ENCODE measurements around a stretch of chr2.

GRCh38 chr2:45715812-45716665, 64.6 kb downstream of the PRKCE start:
- PRO-cap: no peak
- RAMPAGE, long total RNA: no peak

- PRO-cap: no peak
- RAMPAGE, long total RNA: no peak
These were observed 182.3 kb downstream of the PRKCE start for GRCh38 chr2:45833651-45834345.

- PRO-cap: no peak
- RAMPAGE, long total RNA: no peak
These were observed 305.0 kb upstream of the EPAS1 start for GRCh38 chr2:45992022-45992875.

- PRO-cap: no peak
- RAMPAGE, long total RNA: no peak
These were observed 199.5 kb upstream of the EPAS1 start for GRCh38 chr2:46097583-46098288.

- PRO-cap: no peak
- RAMPAGE, long total RNA: no peak
These were observed 177.7 kb upstream of the EPAS1 start for GRCh38 chr2:46119436-46119910.

- PRO-cap: bidirectional peak, plus-strand start at chr2:46256845, minus-strand start at chr2:46256745
- RAMPAGE, long total RNA: no peak
These were observed 40.6 kb upstream of the EPAS1 start for GRCh38 chr2:46256450-46257239.

GRCh38 chr2:46351319-46352517, 54.5 kb downstream of the EPAS1 start:
- PRO-cap: bidirectional peak, plus-strand start at chr2:46351765, minus-strand start at chr2:46351518; bidirectional peak, plus-strand start at chr2:46352039, minus-strand start at chr2:46351865
- RAMPAGE, long total RNA: no peak

GRCh38 chr2:46382863-46383186, 85.6 kb downstream of the EPAS1 start:
- PRO-cap: no peak
- RAMPAGE, long total RNA: no peak

- PRO-cap: no peak
- RAMPAGE, long total RNA: no peak
These were observed 5.7 kb upstream of the ATP6V1E2 start for GRCh38 chr2:46547680-46548802.

DNA sequence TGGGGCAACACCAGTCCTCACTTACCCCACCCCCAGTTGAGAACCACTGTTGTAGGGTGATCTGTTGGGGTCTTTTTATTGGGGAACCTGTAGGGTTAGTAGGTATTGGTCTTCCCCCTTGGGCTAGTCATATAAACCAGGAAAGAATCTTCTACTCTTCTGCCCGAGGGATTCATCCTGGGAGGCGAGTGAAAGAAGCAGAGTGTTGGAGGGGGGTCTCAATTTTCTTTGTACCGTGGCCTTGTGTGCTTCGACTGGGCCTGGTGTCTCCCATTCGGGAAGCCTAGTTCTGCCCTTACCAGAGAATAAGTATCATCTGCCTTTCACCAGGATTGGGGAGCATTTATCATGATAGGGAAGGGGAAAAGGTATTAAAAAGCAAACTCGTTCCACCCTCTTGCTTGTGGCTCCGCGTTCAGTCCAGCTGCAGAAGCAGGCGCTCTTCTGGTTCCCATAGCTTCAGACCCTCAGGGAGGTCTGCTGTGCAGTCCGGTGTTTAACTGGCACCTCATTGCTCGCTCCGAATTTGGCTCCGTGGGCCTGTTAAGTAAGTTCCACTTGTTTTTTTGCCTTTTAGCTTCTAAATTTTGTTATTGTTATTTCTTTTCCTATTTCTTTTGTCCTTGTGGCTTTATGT, 17.4 kb upstream of the ATP6V1E2 start:
- PRO-cap: no peak
- RAMPAGE, long total RNA: no peak

DNA sequence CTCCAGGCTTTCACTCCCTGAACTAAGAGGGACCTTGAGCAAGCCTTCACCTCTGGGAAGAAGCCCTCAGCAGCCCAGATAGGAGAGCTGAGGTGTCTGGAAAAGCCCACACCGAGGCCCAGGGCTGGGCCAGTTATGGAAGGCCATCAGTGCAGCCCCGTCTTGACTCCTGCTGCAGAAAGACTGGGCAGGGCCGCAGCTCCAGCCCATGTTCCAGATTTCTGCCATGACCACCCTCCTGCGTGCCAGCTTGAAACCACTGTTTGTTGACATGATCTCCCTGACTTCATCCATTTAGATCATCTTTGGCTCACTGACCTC, 36.3 kb downstream of the CRIPT start:
- PRO-cap: no peak
- RAMPAGE, long total RNA: no peak

- PRO-cap: no peak
- RAMPAGE, long total RNA: no peak
These were observed 41.1 kb downstream of the SOCS5 start for GRCh38 chr2:46740046-46740780.

DNA sequence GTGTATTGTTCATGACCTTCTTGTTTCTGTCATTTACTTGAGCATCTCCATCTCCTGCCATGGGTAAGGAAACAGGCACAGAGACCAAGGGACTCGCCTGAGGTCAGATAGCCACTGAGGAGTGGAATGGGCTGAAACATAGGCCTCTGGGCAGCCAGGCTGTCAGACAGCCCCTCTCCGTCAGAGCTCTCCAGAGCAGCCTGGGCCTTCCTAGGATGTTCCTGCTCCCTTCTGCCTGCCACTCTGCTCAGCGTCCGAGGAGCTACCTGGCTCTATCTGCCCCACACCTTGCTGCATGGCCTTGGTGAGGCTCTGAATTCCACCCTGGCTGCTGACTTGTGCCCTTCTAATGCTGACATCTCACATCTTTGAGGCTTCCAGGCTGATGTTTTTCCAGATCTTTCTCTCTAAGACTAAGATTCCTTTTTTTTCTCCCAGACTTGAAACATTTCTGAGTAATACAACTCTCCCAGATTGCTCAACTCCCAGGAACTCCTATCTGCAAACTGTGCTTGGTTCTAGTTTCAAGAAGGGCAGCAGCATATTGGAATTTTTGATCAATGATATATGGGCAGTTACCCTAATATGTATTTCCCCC, 67.7 kb downstream of the MCFD2 start:
- PRO-cap: bidirectional peak, plus-strand start at position 491 of the sequence, minus-strand start at position 370 of the sequence
- RAMPAGE, long total RNA: no peak

GRCh38 chr2:46878726-46879402, 36.7 kb downstream of the MCFD2 start:
- PRO-cap: no peak
- RAMPAGE, long total RNA: no peak

- PRO-cap: no peak
- RAMPAGE, long total RNA: no peak
These were observed 5.8 kb downstream of the MCFD2 start for GRCh38 chr2:46909578-46910445.

GRCh38 chr2:46942351-46942526, 1.2 kb downstream of the TTC7A start:
- PRO-cap: no peak
- RAMPAGE, long total RNA: no peak

GRCh38 chr2:46978545-46979284, 37.7 kb downstream of the TTC7A start:
- PRO-cap: no peak
- RAMPAGE, long total RNA: no peak

DNA sequence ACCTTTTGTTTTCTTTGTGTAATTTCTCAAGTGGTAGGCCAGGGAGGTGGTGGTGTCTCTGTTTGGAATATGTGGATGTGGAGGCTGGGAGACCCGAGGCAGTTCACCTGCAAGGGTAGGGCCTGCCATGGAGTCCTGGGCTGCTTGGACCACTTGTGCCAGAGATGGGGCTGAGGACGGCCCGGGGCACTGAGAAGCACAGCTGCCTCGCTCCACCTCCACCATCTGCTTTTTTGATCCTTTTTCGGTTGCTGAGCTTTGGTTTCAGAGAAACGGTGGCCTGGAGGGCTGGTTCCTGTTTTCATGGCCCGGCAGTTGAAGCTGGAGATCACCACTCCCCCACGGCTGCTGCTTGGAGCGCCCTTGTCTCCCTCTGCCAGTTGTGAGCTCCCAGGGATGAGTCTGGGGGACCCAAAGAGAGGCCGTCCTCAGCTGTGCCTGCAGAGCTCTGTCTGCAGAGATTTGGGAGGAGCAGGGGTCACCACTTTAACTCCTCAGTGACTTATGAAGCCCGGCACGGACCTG, 42.1 kb downstream of the TTC7A start:
- PRO-cap: no peak
- RAMPAGE, long total RNA: no peak

GRCh38 chr2:47003958-47004709, 63.1 kb downstream of the TTC7A start:
- PRO-cap: no peak
- RAMPAGE, long total RNA: no peak

GRCh38 chr2:47077318-47077595, 77.9 kb downstream of the STPG4 start:
- PRO-cap: no peak
- RAMPAGE, long total RNA: no peak